ENCODE measurements around the genes CASQ2, MAB21L3, CD58, CD101 and VTCN1.

- PRO-cap: no peak
Measured at GRCh38 chr1:114694705-114695019, 684 bp downstream of the AMPD1 start.

DNA sequence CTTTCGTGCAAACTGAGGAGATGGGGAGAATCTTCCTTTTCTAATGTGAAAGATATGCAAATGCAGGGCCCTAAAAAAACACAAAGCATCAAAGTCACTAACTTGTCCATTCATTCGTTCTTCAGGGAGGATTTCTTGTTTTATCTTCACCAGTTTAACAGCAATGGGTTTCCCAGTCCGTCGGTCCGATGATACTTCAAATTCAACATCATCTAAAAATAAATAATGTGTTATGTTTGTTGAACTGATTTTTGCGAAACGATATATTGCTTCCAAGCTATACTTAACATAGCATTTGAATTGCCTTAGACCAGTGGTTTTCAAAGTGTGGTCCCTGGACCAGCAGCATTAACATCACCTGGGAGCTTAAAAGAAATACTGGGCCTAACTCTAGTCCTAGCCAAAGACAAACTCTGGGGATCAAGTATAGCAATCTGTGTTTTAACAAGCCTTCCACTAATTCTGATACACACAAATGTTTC lies 19.9 kb downstream of the CSDE1 start:
- PRO-cap: no peak

- PRO-cap: no peak
Measured at GRCh38 chr1:115134870-115135527, 45.7 kb upstream of the TSPAN2 start.

GRCh38 chr1:115189850-115190544 lies 100.7 kb upstream of the TSPAN2 start:
- PRO-cap: no peak

DNA sequence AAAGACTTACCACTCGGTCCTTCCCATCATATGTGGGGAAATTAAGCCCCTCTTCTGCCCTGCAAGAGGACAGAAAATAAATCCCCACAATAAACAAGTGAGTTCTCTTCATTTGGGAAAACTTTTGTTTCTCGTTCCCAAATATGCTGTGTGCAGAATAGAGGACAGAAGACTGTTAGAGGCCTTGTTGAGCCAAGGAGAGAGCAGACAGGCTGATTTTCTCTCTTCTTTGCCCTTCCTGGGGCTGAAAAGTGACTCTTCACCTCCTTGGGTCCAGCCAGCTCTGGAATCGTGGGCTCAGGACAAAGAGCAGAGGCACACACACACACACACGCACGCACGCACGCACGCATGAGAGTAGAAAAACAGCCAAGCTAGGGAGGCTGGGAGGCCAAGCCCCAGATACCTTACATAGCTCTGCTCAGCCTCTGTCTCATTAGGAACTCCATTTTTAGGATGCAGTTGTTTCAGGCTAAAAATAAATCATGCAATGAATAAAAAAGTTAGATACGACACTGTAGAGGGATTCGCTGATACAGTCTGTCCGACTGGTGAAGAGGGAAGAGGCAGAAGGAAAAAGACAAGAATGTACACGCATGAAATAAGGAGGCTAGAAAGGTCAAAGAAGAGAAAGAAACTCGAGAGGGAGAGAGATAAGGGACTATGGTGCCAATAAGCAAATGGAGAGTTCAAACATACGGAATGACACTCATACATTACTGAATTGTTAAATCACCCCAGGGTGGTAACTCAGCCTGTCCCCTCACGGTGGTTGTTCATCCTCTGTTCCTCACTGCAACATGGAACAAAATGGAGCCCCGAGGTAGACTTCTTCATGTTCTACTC lies at the start of gene CASQ2:
Gene CASQ2, minus strand, starts transcription at position 285 of the 846 bp plus-strand sequence.
- PRO-cap: no peak

GRCh38 chr1:116111216-116112092 lies at the start of gene MAB21L3:
Gene MAB21L3 (plus strand): TSS chr1:116111399.
- PRO-cap: no peak

GRCh38 chr1:116371909-116372937 lies 821 bp upstream of the ATP1A1 start:
- PRO-cap: bidirectional peak, plus-strand start at chr1:116373244, minus-strand start at chr1:116372891

GRCh38 chr1:116384543-116384904 lies 11.5 kb downstream of the ATP1A1 start:
- PRO-cap: no peak

DNA sequence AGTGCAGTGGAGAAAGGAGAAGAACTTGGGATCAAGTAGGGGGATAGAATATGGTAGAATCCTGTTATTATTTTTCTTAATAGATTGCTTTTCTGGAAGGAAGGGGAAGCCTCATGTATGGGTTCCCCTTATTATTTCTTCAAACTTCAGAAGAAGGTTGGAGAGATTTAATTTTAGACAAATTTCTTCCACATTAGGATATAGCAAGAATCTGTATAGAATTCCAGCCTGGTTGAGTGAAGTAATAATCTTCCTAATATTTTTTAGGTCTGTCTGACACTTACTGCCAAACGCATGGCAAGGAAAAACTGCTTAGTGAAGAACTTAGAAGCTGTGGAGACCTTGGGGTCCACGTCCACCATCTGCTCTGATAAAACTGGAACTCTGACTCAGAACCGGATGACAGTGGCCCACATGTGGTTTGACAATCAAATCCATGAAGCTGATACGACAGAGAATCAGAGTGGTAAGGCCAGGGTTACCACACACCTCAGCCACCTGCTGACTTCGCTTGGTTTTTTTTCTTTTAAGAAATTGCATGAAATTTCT lies 17.0 kb downstream of the ATP1A1 start:
- PRO-cap: unidirectional peak, minus-strand start at position 386 of the sequence

DNA sequence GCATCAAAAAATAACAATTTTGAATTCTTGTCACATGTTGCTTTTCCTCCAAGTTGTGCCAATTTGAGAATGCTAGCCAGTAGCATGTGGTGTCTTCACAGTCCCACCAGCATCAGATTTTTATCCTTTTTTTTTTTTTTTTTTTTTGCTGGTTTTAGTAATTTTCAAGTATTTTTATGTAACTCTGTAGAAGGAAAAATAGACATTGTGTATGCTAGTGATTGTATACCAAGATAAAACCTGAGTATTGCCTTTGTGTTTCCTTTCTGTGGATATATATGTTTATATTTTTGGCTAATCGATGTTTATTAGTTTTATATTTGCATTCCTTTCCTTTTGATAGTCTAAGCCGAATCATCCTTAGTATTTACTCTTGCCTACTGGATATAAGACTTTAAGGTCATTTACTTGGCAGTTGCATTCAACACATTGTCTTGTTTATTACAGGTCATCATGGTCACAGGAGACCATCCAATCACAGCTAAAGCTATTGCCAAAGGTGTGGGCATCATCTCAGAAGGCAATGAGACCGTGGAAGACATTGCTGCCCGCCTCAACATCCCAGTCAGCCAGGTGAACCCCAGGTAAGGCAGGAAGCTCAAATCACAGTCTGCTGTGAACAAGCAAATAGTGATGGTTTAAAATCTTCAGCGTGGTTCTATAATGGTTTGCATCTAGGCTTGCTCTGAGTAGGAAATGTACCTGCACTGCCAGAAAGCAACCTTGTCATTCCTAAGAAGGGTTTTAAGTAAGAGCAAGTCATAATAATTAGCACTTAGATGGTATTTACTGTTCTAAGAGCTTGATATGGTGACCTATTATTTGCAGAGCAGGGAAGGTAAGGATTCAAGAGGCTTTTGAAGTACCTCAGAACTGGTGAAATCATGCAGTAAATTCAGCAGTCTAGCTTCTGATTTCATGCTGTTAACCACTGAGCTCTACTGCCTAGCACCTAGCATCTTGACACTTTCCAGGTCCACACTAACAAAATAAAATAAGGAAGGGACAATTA lies 23.4 kb downstream of the ATP1A1 start:
- PRO-cap: no peak

DNA sequence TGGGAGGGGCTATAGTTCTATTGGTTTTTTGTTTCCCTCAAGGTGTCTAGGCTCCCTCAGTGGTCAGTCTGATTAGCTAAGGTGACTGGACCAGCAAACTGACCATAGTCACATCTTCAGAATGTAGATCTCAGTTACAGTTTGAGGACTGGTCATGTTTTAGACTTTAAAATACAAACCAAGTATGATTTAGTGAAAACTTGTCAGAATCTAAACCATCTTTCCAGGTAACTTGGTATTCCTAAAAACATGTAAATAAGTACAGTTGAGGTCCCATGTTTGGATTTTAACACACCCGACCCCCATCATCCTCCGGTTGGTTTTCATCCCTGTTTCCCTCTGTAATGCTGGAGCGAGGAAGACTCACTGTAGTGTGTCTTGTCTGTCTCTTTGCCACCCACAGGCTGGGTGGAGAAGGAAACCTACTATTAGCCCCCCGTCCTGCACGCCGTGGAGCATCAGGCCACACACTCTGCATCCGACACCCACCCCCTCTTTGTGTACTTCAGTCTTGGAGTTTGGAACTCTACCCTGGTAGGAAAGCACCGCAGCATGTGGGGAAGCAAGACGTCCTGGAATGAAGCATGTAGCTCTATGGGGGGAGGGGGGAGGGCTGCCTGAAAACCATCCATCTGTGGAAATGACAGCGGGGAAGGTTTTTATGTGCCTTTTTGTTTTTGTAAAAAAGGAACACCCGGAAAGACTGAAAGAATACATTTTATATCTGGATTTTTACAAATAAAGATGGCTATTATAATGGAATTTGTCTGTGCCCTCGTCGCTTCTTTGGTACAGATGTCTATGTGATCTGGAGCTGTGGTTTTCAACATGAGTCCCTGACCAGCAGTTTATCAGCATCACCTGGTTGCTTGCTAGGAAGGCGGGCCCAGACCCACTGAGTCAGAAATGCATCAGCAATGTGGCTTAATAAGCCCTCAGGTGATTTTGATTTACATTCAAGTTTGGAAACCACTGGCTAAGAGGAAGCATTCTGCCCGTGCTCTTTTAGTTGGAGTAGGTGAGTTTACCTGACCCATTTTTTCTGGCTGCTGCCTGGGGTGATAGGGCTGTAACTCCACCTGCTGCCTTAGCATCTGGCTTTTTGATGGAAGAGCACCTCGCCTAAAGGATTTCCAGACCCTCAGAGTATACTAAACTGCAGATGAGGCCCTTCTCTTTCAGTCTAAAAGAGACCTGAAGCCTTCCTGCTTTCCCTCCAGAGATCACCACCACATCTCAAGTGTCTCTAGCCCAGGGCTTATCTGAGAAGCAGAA lies 31.4 kb downstream of the ATP1A1 start:
- PRO-cap: no peak

GRCh38 chr1:116570222-116571351 lies at the start of gene CD58:
Gene CD58 (minus strand): TSS chr1:116571026.
- PRO-cap: bidirectional peak, plus-strand start at chr1:116570494, minus-strand start at chr1:116570390; bidirectional peak, plus-strand start at chr1:116571135, minus-strand start at chr1:116570992

DNA sequence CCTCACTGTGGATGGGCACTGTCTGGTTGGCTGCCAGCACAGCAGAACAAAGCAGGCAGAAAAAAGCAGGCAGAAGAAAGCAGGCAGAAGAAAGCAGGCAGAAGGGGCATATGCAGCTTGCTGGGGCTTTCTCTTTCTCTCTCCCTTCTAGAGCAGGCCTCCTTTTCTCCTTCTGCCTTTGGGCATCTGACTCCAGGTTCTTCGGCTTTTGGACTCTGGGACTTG lies 42.9 kb upstream of the CD2 start:
- PRO-cap: no peak

- PRO-cap: no peak
Measured at GRCh38 chr1:116960999-116961370, 40.6 kb upstream of the CD101 start.

DNA sequence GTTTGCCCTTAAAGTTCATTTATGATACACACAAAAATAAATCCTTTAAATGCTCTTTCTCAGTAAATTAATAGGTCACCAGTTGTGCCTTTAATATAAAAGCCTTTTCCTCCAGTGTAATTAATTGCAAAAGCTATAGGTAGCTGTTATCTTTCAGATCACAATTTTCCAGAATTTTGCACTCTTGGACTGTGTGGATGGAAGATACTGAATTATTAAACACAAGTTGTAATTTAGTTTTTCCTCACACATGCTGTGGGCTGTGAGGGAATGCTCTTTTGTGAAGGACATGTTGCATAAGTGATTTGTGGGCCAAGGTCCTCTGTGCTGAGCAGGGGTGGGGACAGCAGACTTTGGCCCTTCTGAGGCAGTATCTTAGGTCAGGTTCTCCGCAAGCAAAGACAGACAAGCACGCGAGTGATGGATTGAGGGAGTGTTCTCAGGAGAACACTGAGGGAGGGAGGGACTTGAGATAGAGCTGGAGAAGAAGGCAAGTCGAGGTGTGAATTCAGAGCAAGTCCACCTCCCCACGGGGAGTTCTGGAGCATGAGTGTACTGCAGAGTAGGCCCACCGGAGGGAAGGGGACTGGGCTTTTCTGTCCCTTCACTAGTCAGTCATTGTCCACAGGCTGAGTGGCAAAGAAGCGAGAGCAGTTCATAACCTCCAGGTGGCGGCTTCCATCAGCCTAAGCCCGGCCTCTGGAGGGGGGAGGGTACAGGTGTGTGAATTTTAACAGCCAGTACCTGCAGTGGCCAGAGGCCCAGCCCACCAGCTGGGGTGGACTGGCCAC lies 19.2 kb upstream of the CD101 start:
- PRO-cap: no peak

DNA sequence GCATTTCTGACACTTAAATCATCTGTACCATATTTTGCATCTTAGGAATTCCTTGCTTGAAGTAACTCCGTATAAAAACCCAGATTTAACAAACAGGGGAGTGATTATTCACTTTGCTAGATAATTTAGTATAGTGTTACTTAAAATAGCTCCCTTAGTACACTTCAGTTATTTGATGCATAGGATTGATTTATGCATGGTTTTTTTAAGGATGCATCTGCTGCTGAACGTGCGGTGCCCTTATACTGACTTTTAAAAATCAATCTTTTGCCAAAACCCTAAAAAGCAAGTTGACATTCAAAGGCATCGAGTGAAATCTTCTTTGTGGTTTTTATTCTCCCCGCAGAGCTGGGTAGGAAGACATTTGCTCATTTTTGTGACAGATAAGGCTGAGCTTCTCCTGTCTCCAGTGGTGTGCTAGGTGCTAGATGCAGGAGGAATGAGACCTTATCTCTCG lies 15.3 kb upstream of the CD101 start:
- PRO-cap: no peak

DNA sequence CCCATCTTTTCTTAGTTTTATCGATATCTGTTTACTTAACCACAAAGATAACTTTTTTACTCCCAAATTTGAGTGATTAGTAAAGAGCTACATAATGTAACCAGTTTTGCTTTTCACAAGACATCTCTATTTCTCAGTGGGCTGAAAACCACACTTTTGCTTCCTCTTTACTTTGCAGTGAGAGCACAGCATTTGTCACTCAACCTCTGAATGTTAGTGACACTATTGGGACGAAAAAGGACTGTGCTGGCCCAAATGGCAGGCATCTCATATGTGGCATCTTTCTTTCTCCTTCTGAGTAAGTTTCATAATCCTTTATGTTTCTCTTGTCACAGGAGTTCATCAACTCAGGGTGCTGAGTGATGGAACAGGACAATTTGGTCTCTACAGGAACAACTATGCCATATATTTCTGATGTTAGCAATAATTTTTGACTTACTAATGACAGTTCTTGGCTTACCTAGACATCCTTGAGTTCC lies at the start of gene CD101:
Gene CD101, plus strand, starts transcription at position 198 of the 479 bp plus-strand sequence.
- PRO-cap: unidirectional peak, plus-strand start at position 216 of the sequence

GRCh38 chr1:117146604-117147207 lies 25.2 kb upstream of the TRIM45 start:
- PRO-cap: no peak

- PRO-cap: no peak
Measured at GRCh38 chr1:117209675-117210416, 881 bp downstream of the VTCN1 start.

- PRO-cap: no peak
Measured at GRCh38 chr1:117210813-117211401, at the start of gene VTCN1. Gene VTCN1 (minus strand): TSS chr1:117210927.

Measured in natural killer cell (primary cell).